CD14-positive monocyte (primary cell): ENCODE results near the genes C20orf203, BPIFA2, BPIFA3 and SNTA1.

GRCh38 chr20:32463497-32464702 lies 105.8 kb downstream of the ASXL1 start:
- CAGE, long polyA plus RNA = no peak

DNA sequence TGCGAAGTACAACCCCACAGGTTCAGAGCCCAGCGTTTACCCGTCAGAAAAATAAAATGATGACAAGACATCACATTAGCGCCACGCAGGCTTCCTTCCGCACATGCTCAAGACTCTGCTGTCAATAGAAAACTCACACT lies 99.9 kb downstream of the NOL4L start:
- CAGE, long polyA plus RNA = no peak

DNA sequence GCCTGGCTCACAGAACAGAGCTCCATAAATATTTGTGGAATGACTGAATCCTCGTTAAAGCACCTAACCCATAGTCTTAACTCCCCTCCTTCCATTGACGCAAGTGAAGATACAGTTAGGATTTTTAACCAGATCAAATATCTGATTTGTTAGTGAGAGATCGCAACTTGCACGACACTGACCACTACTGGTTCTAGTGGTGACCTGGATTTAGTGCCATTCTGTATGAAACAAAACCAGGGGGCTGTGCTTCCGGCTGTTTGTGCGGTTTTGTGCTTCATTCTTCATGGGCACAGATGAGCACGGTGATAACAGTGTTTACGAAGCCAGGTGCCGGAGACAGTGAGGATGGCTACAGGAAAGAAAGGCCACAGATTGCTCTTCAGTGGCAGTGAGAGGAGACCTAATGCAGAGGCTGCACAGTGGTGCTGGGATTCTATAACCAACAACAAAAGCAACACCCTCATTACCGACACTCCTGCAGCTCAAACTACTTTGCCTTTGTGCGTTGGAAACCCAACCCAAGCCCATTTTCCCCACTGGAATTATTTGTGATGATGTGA lies 75.5 kb downstream of the NOL4L start:
- CAGE, long polyA plus RNA = no peak

DNA sequence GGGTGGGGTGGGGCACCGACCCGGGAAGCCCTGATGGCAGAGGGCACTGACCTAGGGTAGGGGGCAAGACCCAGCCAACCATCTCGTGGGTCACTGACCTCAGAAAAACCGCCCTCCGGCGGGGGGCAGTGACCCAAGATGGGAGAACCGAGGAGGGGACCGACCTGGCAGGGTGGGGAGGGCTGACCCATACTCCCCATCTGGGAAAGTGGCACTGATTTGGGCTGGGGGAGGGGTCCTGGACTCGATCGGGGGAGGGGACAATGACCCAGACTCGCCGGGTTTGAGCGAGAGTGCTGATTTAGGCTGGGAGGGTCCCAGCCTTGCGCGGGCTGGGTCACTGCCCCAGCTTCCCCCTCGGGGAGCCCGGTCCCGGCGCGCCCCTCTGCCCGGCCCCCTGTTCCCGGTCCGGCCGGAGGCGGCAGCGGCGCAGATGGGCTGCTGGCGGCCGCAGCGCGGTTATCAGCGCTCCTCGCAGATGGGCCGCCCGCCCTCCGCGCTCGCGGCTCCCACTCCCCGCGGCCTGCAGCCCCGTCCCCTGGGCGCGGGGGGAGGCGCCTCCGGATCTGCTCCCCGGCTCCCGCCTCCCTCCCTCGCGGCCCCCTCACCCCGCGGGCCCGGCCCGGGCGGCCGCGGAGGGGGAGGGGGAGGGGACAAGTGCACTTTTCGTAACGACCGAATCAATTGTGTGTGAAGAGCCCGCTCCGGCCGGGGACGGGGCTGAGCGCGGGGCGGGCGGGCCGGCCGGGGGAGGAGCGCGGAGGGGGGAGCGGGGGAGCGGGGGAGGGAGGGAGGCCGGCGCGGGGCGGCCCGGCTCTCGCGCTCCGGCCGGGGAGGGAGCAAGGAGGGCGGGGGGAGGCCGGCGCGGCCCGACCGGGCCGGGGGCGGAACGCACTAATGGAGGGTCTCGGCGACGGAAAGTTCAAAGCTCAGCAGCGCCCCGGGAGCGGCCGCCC lies 2.2 kb downstream of the NOL4L start:
- CAGE, long polyA plus RNA = no peak

GRCh38 chr20:32632272-32633203 lies 41.2 kb downstream of the C20orf203 start:
- CAGE, long polyA plus RNA = no peak

GRCh38 chr20:32673912-32674186 lies at the start of gene C20orf203:
C20orf203 (minus strand) TSS chr20:32673941.
- CAGE, long polyA plus RNA = no peak

- CAGE, long polyA plus RNA = no peak
These were observed 12.1 kb upstream of the C20orf203 start for GRCh38 chr20:32685506-32686602.

DNA sequence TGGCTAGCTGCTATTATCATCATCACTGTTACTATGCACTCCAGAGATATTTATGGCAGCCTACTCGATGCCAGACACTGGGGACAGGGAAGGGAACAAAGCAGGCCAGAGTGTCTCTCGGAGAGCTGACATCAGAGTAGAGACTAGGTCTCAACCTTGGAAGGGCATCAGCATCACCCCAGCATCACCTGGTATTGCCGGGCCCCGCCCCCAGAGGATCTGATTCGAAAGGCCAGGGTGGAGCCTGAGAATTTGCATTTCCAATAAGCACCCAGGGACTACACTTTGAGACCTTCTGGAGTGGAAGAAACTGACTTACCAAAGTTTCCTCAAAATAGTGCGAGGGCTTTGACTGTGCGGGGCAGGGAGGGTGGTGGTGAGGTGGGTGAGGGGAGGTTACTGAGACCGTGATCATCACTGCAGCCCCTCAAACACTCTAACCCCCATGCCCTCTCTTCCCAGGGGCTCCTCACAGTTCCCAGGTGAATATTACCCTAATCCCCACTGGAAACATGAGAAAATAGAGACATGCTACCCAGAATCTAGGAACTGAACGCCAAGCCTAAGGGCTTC lies 629 bp upstream of the COMMD7 start:
- CAGE, long polyA plus RNA = no peak

DNA sequence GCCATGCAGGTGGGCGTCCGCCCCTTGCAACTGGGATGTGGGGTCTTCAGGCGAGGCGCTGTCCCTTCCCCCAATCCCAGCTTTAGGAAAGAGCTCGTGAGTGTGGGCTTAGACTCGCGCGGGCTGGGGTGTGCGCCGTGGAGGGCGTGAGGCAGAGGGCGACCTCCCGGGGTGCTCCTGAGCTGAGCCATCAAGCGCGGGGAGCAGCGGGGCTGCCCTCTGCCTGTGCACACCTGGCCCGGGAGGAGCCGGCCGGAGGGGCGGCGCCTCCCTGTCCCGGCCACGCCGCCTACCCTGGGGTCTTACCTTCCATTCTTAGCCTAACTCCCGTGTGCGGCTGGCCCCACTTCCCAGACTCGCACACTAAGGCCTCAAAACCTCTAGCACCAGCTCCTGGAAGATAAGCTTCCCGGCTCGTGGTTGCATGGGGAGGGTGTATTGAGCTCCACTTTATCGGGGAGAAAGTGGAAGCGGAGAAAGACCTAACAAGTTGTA lies 1.0 kb downstream of the DNMT3B start:
- CAGE, long polyA plus RNA = no peak

DNA sequence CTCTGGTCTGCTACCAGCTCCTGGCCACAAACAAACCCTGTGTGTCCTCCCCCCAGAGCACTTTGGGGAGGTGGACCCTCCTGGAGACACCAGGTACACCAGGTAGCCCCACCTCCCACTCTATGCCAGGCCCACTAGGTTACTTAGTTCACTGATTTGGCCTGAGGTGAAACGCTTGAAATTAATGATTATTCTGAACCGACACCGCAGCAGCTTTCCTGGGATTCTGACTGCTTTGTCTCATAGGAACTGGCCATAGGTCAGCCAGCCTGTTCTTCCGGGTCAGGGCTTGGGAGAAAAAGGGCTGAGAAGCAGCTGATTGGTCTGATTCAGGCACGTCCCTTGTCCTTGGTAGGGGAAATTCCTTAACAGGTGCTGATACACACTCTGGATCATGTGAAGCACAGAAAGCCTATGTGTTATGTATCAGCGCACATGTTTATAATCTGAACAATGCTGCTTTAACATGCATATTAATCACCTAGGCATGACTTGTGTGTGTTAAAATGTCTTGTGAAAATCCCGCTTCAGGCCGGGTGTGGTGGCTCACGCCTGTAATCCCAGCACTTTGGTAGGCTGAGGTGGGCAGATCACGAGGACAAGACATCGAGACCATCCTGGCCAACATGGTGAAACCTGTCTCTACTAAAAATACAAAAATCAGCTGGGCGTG lies 15.5 kb downstream of the DNMT3B start:
- CAGE, long polyA plus RNA = no peak

DNA sequence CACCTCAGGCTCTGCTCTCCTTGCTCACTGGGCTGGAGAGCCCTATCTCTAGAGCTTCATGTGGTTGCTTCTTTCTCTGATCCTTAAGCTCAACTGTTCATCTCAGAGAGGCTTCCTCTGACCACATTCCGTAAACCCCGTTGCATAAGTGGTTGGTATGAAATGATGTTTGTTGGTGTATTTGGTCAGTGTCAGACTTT lies 4.1 kb downstream of the MAPRE1 start:
- CAGE, long polyA plus RNA = no peak

DNA sequence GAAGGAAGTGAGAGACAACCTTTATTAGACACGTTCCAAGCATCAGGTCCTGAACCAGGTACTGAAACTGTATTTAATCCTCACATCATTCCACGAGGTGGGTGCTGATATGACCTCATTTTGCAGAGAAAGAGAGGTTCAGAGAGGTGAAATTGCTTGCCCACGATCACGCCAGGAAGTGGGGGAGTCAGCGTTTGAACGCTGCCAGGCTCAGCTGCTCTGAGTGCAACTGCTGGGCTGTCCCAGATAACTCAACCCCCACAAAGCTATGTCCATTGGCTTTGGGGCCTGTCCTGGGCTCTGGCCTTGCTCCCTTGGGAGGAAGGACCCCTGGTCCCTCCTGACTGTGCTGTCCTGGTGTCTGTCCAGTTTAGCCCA lies 38.7 kb downstream of the SUN5 start:
- CAGE, long polyA plus RNA = no peak

GRCh38 chr20:33168092-33168243 lies at the start of gene BPIFA2:
BPIFA2 (plus strand) TSS chr20:33168159.
- CAGE, long polyA plus RNA = no peak

- CAGE, long polyA plus RNA = no peak
These were observed at the start of gene BPIFA3 for GRCh38 chr20:33217065-33217437. BPIFA3 (plus strand) TSS chr20:33217352.

DNA sequence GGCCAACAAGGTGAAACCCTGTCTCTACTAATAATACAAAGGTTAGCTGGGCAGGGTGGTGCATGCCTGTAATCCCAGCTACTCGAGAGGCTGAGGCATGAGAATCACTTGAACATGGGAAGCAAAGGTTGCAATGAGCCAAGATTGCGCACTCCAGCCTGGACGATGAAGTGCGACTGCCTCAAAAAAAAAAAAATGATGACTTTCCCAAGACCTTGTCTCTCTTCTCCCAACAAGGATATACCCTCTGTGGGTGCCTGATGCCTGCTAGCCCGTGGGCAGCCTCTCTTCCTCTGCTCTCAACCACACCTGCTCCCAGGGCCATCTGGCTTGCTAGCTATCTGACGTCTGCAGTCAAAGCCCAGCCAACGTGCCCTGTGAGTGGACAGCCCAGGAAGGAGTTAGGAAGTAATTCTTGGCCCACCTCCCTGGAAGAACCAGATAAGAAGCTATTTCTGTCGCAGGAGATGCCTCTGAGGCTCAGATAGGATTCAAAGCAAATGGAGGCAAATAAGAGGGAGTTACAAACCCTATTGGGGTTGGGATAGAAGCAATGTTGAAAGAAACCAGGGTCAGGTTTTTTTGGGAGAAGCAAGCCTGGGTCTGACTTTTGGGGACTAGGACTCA lies 17.7 kb upstream of the CDK5RAP1 start:
- CAGE, long polyA plus RNA = no peak

DNA sequence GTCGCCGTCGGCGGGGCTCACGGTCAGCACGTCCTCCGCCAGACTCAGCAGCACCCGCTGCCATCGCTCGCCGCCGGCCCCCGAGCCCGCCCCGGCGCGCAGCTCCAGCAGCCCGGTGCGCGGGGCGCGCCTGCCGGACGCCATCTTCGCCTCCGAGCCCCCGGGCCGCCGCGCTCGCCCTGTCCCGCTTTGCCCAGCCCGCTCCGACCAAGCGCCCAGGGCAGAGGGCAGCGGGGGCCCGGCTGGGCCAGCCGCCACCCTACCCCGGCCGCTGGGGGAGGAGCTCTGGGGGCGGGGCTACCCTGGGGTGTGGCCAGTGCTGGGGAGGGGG lies at the start of gene SNTA1:
TSS of gene SNTA1 (minus strand) at position 287 of the 331 bp plus-strand sequence.
- CAGE, long polyA plus RNA = no peak

DNA sequence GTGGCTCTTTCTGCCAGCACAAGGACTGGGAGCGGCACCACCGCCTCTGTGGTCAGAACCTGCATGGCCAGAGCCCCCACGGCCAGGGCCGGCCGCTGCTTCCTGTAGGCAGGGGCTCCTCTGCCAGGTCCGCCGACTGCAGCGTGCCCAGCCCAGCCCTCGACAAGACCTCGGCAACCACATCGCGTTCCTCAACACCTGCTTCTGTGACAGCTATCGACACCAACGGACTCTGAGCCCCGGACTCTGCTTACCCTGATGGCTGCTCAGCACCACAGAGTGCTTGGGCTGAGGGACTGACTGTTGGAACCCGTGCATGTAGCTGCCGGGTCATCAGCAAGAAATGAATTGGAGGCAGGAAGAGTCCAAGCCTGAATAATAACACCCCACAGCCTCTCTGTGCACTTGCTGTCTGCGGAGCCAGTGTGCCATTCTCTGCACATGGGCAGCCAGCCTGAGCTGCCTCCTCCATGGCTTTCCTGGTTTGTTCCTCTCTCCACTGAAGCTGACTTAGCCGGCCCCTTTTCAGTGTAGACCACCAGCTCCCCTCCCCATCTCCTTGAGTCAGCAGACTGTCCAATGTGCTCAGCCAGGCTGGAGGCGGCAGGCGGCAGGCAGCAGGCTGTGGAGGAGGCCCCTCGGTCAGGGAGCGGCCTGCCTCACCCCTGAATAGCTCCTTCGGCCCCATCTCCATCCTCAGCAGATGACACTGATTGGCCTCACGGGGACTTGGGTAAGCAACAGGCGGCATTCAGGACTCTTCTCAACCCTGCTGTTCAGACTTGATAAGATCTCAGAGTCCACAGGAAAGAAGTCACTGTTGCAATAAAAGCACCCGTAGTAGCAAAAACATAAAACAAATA lies 17.5 kb upstream of the C20orf144 start:
- CAGE, long polyA plus RNA = no peak

- CAGE, long polyA plus RNA = no peak
These were observed 10.9 kb upstream of the E2F1 start for GRCh38 chr20:33697034-33697484.

DNA sequence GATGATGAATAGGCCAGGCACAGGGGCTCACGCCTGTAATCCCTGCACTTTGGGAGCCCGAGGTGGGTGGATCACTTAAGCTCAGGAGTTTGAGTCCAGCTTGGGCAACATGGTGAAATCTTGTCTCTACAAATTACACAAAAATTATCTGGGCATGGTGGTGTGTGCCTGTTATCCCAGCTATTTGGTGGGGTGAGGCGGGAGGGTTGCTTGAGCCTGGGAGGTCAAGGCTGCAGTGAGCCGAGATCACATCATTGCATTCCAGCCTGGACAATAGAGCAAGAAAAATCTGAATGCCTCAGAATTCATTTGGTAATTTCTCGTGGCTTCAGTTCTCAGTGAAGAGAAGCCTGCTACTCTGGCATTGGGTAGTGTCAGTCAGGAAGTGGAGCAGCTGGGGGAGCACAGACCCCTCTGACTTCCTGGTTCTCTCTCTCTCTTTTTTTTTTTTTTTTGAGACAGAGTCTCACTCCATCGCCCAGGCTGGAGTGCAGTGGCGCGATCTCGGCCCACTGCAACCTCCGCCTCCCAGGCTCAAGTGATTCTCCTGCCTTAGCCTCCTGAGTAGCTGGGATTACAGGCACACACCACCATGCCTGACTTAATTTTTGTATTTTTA lies 24.2 kb downstream of the ZNF341 start:
- CAGE, long polyA plus RNA = no peak

- CAGE, long polyA plus RNA = no peak
These were observed 15.3 kb downstream of the CHMP4B start for GRCh38 chr20:33826218-33826989.